ENCODE measurements around a stretch of chr6.

- PRO-cap = no peak
These were observed 972 bp downstream of the SLC22A1 start for GRCh38 chr6:160122458-160123116.

- PRO-cap = no peak
These were observed 1.7 kb downstream of the SLC22A1 start for GRCh38 chr6:160123117-160123887.

DNA sequence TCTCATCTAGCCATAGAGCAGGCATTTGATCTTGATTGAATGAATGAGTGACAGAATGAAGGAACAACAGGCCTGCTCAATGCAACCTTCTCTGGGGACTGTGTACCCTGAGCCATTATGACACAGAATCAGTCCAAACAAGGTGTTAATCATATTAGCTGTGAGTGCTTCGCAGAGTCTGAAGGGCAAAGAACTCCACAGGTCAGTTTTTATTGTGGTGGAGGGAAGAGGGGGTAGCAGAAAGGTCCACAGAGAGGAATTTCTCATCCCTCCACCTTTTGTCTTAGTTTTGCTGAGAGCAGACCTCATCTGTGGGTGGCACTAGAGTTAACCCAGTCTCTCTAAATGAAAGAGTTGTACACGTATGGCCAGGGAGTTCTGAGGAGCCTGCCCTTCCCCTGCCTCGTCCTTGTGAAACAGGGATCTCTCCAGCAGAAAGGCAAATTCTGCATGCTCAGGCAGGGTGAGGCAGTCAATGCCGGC lies 13.6 kb downstream of the SLC22A1 start:
- PRO-cap = no peak

- PRO-cap = no peak
These were observed 4.0 kb downstream of the SLC22A2 start for GRCh38 chr6:160254558-160255140.

GRCh38 chr6:160258367-160258706 lies 284 bp downstream of the SLC22A2 start:
- PRO-cap = no peak

DNA sequence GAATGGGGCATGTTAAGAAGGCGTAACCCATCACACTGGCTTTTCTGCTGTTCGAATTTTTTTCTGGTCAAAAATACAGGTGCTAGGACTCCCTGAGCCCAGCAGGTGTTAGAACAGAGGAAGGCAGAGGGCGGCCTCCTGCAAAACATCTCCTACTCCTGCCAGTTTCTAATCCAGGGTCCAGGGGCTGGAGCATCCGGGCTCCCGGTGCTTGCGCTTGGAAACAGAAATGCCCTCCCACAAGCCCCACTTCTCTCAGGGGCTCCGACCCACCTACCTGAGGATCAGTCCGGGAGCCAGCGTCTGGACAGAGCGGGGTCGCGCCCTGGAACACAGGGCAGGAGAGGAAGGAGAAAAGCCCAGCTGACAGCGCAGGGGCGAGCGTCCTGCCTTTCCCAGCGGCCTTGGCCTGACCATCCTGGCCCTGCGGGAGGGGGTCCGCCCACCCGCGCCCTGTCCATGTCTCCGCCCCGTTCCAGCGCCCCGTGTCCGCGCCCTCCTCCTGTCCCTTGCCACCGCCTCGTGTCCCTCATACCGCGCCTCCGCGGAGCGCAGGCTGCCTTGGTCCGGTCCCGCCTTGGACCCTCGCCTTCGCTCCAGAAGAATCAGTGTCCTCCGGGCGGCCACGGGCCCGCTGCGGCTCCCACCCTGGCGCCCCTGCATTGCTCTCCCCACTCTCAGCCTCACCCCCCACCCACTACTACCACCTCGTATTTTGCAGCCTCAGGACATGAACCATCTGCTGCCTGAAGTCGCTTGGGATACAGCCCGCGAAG lies 14.9 kb upstream of the LPA start:
- PRO-cap = no peak

GRCh38 chr6:160919569-160920273 lies 71.8 kb upstream of the MAP3K4 start:
- PRO-cap = no peak

GRCh38 chr6:160995967-160996783 lies 4.6 kb downstream of the MAP3K4 start:
- PRO-cap = no peak

DNA sequence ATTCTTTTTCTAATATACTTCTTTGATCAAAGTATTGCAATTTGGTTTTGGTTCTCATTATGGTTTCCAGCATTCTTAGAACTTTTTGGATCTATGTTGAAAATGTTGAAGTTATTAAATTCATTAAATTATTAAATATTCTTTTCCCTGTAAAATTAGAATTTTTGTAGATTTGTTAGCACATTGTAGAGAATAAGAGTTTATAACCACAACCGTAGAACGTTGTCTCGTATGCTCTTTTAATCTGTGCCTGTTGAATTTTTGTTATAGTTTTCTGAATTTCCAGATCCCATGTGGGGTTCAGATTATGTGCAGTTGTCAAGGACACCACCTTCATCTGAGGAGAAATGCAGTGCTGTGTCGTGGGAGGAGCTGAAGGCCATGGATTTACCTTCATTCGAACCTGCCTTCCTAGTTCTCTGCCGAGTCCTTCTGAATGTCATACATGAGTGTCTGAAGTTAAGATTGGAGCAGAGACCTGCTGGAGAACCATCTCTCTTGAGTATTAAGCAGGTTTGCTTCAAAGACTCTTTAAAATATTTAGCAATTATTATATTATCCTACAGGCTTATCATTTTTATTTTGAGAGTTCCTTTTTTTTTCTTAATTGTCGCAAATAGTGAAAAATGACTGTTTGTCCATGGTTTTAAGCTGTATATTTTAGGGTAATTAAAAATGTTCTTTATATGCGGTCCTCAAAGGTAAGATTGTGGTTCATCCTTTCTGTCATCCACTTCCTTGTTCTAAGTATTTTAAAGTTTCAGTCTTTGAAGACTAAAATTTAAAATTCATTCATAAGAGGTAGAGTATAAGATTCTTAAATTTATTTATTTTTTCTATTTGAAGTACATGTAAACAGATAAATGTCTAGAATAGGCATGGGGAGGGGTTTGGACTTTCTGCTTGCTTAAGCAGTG lies 79.0 kb downstream of the MAP3K4 start:
- PRO-cap = no peak

DNA sequence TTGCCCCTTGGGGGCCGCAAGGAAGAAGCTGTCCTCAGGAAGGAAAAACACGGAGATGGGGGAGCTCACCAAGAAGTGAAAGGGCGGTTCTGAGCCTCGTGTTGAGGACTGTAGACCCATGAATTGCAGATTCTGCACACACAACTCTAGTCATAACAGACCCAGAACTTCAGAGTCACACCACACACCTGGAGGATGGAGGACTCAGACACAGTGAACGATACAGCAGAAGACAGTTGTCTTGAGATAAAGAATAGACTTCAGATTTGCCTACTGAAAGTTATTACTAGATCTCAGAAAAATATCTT lies 88.0 kb downstream of the MAP3K4 start:
- PRO-cap = no peak

- PRO-cap = no peak
These were observed 5.3 kb downstream of the AGPAT4 start for GRCh38 chr6:161268339-161269192.

DNA sequence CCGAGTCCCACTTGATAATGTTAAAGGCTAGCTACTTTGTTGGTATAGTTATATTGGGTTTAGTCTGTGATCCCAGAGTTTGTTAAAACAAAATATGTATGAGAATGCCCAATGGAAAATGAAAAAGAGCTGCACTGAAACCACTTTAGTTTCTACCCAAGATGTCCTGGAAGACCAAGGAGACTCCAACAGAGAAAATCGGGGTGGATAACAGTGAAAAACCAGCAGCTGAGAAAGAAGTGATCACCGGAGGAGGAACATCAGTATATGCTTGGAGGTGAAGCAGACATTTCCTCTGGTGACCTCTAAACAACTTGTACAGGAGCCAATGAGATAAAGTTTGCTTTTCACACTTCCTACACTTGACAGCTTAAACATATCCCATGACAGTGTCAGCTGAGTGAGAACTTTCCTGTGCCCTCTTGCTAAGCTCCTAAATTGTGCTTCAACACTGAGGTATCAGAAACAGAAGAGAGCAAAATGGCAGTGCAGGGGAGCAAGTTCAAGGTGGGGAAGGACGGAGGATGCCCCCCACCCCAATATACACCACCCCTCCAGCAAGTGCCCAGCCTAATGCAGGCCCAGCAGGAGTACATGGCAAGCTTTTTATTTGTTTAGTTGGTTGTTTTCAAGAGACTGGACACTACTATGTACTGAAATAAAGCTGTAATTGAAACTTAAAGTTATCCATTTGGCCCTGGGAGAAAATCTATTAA lies 540.4 kb downstream of the PRKN start:
- PRO-cap = no peak

DNA sequence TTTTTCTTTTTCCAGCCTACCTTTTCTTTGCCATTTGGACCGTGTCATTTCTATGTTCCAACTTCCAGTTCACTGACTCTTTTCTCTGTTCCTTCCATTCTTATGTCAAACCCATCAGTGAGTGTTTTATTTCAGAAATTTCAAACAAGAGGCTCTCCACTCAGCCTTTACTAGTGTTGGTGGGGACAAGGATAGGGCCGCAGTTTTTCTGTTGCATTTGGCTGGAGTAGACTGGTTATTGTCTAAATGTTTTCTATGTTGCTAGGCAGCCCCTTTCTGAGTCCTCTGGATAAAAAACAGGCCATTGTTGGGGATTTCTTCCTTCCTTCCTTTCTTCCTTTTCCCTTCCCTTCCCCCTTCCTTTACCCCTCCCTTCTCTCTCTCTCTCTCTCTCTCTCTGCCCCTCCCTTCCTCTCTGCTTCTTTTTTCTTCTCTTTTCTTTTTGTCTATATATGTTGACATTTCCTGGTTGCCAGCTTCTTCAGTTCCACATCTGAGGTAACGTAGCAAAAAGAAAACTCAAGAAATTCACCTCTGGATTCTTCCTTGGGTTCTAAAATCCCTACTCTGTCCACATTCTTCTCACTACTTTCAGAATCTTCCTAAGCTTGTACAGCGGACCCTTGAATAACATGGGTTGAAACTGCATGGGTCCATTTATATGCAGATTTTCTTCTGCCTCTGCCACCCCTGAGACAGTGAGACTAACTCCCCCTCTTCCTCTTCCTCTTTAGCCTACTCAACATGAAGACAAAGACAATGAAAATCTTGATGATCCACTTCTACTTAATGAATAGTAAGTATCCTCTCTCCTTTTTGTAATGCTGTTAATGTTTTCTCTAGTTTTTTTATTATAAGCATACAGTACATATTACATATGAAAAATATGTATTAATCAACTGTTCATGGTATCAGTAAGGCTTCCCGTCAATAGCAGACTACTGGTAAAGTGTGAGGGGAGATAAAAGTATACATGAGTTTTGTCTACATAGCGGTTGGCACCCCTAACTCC lies 288.3 kb downstream of the PRKN start:
- PRO-cap = no peak

GRCh38 chr6:162706090-162706825 lies 21.3 kb downstream of the PRKN start:
- PRO-cap = no peak

DNA sequence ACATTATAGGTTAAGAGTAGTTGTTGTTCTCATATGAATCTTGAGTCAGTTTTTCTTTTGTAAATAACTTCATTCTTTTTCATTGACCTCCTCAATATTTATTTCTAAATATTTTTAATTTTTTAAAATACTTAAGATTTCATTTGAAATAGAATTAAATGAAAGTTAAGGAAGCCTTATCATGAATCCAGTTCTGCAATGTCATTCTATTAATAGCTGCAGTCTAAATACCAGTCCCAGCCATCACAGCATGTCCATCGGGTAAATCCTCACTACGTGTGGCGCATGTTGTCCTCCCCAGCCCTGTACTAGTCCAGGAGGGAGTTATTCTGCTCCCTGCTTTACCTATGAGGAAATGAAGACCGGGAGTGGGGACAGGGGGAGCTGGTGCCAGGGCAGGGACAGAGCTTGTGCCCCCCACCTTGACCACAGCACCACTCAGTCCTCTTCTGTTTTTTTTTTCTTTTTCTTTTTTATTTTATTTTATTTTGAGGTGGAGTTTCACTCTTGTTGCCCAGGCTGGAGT lies 125.1 kb upstream of the QKI start:
- PRO-cap = no peak

DNA sequence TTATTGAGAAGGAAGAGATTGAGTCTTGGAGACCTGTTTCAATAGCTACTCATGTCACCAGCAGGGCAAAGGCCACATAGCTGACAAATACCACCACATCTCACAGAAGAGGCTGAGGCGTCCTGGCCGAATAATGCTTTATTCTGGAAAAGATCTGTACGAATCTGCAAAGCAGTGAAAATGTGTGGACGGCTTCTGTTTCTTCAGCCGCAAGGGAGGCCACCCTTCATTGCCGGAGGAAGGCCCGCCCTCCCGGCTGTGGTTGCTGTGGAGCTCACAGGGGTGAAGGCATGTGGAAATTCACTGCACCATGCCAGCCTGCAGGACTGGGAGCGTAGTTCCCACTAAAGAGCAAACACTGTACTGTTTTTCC lies 89.6 kb upstream of the QKI start:
- PRO-cap = no peak

GRCh38 chr6:163354889-163356051 lies 59.2 kb upstream of the QKI start:
- PRO-cap = no peak

DNA sequence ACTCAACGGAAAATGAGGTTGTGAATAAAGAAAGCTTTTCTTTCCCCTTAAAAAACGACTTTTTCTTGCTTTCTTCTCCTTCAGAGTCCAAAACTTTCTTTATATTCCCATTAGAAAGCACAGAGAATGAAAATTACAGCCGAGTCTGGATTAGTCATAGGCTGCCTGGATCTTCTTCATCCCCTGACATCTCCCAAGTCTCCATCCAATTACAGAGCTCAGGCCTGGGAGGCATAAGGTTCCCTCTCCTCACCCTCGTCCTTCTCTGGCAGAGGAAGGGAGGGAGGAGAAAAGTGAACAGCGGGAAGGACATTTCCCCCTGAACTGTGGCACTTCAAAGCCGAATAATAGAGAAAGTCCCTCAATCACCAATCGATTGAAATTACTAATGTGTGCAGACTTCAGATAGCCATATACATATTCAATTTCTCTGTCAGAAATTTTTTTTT lies 28.0 kb upstream of the QKI start:
- PRO-cap = no peak

- PRO-cap = no peak
These were observed 51.2 kb downstream of the QKI start for GRCh38 chr6:163465665-163466096.

GRCh38 chr6:163475429-163476030 lies 61.0 kb downstream of the QKI start:
- PRO-cap = no peak